Lung (tissue), 4 donors: ENCODE measurements around the gene G0S2.

DNA sequence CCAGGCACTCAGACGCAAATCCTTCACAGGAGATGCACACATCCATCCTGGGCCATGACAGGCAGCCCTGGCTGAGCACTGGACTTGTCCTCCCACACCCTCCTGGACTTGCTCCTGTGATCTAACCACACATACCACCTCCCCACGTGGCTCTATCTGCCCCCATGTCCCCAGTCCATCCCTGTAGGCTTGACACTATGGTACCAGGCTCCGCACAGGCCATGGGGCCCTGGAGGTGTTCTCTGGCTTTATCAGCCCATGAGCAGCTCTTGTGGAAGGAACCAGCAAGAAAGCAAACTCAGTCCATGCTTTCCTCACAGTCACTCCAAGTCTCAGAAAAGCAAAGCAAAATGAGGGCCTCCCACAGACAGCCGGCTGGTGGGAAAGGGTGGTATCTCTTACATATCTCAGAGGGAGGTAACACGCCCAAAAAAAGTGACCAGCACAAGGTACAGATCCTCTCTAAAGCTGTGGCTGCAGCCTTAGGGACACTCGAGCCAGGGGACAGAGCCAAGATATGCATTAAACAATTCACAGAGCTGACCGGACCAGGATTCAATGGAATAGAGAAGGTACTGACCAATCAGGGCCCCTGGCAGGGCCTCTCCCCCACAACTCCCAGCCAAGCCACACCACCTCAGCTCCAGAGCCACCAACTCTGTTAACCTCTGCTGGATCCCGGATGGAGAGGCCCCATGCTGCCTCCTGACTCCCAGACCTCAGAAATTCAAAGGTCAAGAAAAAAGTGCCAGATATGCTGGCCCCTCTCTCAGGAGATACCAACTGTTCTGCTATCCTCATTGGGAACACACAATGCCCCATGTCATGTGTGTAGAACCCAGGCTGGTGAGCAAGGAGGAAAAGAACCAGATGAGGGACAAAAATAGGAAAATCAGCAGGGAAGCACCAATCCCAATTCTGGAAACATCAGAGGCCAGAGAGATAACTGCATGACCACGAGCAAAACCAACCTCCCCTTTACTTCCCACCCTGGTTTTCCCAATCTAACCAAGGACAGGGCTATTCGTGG, 61.9 kb downstream of the CD46 start:
- PRO-cap: no peak
- RAMPAGE, long total RNA: no peak
- RRBS: no CpG with 5 or more reads among the region's 10 CpGs

DNA sequence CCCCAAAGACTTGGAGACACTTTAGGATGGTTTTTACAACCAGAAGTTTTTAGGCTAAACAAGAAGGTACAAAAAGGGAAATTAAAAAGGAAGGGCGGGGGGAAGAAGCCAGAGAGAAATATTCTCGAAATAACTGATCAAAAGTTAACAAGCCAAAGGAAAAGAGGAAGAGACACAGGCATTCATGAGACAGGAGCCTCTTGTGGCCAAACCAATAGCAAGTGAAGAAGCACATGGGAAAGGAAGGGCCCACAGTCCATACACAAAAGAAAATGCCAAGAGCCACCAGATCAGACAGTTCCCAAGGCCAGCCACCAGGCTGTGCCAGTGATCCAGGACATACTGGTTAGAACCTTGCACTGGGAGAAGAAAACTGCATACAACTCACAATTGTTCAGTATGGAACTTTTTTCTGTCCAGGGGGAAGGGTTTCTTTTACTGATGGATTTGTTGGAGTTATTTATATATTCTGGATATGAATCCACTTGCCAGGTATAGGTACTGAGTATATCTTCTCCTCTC, 76.7 kb downstream of the CD46 start:
- PRO-cap: no peak
- RAMPAGE, long total RNA: no peak
- RRBS: no CpG with 5 or more reads among the region's 2 CpGs

- PRO-cap: no peak
- RAMPAGE, long total RNA: no peak
- RRBS: no CpG with 5 or more reads among the region's 6 CpGs
These were observed 28.0 kb downstream of the CD34 start for GRCh38 chr1:207882787-207883464.

- PRO-cap: no peak
- RAMPAGE, long total RNA: no peak
These were observed 50.7 kb upstream of the CD34 start for GRCh38 chr1:207961684-207962019.

DNA sequence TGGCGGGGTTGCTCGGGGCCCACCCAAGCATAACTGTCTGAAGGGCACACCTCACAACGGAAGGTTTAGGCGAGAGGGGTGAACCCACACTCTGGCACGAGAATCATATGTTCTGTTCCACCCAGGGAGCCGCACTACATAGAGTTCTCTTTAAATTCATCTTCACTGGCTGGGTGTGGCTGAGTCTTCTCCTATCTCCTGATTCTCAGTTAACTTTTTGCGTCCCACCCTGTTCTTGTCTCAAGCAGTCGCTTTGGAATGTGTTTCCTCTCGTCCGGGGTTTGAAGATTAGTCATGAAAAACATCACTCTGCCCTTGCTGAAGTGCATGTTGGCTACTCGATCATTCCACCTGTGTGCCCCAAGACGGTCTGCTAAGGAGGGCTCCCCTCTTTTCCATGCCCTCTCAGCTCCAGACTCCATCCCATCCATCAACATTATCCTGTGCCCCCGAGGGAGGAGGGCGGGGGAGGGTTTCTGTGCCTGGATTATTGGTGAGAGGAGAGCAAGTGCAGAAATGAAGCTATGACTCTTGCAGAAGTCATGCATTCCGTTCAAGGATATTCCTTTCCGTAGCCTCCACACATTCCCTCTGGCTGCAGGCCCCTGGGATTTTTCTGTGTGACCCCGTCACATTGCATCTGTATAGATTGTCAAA, 53.5 kb upstream of the CD34 start:
- PRO-cap: no peak
- RAMPAGE, long total RNA: no peak
- RRBS: no CpG with 5 or more reads among the region's 17 CpGs

DNA sequence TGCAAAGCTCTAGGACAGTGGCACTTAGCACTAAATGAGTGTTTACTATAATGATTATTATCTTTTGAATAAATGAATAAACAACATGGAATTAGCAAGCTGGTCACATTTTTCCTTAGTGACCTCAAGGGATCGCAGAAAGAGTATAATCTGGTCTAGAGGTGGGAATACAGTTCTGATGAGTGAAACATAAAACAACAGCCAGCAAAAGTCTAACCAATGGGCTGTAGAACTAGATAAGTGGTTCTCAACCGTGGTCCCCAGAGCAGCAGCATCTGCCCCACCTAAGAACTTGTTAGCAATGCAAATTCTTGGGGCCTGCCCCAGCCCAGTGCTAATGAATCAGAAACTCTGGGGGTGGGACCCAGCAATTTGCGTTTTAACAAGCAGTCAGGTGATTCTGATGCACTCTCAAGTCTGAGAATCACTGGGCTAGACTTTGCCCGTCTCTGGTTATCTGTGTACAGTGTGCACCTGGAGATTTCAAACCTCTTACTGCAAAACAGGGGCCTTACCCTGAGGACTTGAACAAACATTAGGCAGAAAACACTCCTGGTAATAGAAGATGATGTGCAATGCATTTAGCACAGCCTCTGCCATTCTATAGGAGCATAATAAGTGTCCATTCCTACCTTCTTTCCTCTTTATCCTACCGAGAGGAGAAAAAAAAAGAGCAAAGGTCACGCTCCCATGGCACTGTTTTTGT, 66.6 kb downstream of the PLXNA2 start:
- PRO-cap: no peak
- RAMPAGE, long total RNA: no peak
- RRBS: no CpG with 5 or more reads among the region's 6 CpGs

DNA sequence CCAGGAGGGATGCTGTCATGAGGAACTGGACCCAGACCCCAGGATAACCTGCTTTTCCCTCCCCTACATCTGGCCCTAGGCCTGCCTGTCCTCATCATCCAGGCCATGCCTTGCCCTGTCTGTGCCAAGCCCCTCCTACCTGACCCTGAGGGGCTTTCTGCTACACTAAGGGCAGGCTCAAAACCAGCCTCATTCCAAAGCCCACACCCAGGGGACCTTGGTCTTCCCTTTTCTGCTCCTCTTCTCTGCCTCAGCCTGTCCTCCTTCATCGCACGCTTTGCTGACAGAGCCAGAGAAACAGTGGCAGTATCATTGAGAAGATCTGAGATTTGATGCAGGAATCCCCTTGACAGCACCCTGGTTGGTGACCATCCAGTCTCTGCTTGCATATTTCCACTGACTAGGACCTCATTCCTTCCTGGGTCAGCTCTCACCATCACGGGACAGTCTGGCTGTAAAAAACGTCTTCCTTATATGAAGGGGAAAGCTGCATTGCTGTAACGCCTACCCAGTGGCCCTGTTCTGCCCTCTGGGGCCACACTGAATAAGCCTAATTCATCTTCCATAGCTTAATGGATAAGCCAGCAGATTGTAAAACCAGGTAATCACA, 38.8 kb downstream of the PLXNA2 start:
- PRO-cap: no peak
- RAMPAGE, long total RNA: no peak
- RRBS: no CpG with 5 or more reads among the region's 5 CpGs

DNA sequence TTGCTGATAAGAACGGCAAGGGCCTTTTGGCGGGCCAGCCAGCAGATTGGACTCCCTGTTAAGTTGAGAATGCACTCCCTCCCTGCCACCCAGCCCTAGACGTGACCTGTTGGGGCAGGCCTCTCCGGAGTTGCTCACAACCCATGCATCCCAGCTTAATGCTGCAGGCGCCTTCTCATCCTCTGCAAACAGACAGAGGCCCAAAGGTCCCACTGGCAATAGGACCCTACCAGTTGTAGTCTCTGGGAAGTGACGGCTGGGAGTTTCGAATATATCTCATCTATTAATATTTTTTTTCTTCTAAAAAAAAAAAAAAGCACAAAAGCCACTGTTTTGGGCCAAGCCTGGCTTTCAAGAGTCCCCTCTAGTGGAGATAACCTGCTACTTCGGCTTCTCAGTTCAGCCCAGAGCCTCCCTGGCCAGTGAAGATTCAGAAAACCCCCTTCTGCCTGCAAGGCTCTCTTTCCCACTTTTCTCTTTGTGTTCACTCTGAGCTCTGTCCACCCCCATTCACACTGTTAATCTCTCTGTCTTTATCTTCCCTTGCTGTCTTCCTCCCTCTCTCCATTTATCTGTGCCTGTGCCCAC, 5.2 kb downstream of the PLXNA2 start:
- PRO-cap: no peak
- RAMPAGE, long total RNA: no peak
- RRBS: no CpG with 5 or more reads among the region's 8 CpGs

DNA sequence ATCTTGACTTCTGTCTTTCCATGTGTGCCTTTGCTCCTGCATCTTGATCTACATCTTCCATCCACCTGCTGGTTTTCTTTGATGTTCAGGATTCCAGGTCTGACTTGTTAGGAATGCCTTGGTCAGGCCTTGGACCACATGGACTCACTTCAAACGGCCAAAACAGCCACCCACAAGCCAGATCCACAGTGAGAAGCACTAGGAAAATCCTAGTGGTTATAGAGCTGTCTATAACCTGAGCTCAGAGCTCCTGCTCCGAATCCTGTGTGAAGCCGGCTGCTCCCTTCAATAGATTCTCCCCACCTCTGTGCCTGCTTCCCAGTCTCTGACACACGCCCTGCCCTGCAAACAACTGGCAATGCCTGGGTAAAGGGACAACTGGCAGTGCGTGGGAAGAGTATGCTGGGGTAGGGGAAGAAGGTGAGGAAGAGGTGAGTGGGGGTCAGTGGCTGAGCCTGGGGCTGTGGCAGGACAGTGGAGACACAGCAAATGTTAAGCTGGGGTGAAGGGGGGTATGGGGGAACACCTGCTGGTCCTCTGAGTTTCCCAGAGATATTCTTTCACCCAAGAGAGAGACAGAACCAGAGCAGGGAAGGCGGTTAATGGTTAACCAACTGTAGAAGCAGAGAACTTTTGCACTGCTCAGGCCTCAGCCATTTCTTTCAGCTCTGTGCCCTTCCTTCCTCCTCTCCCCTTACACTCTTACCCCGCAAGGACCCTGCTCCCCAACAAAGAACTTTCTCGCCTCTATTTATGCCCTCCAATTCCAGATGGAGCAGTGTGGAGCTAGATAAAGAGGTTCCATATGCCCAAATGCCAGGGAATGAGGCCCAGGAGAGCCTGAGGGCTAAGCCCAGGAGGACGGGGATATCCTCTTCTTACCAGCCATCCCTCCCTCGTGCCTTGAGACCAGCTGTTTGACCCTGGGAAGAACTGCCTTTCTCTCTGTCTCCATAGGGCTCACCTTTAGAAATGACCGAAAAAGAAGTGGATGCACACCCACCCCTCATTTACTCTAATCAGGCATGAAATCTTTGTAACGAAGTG, 4.4 kb downstream of the PLXNA2 start:
- PRO-cap: no peak
- RAMPAGE, long total RNA: no peak
- RRBS: no CpG with 5 or more reads among the region's 12 CpGs

DNA sequence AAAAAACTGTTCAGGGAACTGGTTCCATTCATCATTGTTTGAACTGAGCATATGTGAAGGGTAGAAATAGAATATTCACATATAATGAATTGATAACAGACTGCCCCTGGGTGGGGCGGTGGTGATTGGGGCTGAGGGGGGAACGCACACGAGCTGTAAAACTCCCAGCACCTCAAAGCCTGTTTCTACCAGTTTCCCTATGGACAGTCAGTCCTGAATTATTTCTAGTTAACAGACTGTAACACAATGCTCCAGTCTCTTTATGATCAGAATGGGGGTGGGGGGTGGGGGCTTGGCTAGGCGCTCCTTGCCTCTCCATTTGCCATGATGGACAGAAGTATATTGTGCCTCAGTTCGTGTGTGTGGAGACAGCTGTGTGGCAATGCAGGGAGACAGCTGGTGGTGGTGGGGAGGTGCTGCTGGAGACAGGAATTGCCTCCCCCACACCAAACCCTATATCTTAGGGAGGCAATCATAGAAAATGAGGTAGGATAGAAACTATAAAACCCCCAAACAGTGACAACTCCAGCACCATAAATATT, 3.6 kb downstream of the PLXNA2 start:
- PRO-cap: no peak
- RAMPAGE, long total RNA: no peak
- RRBS: no CpG with 5 or more reads among the region's 5 CpGs

- PRO-cap: no peak
- RAMPAGE, long total RNA: no peak
- RRBS: no CpG with 5 or more reads among the region's 6 CpGs
These were observed 16.0 kb upstream of the CAMK1G start for GRCh38 chr1:209567454-209568047.

- PRO-cap: no peak
- RAMPAGE, long total RNA: no peak
- RRBS: no CpG with 5 or more reads among the region's 7 CpGs
These were observed 1.6 kb upstream of the LAMB3 start for GRCh38 chr1:209653771-209654368.

- PRO-cap: no peak
- RAMPAGE, long total RNA: no peak
- RRBS: no CpG with 5 or more reads among the region's 10 CpGs
These were observed 3.6 kb upstream of the LAMB3 start for GRCh38 chr1:209655581-209656378.

DNA sequence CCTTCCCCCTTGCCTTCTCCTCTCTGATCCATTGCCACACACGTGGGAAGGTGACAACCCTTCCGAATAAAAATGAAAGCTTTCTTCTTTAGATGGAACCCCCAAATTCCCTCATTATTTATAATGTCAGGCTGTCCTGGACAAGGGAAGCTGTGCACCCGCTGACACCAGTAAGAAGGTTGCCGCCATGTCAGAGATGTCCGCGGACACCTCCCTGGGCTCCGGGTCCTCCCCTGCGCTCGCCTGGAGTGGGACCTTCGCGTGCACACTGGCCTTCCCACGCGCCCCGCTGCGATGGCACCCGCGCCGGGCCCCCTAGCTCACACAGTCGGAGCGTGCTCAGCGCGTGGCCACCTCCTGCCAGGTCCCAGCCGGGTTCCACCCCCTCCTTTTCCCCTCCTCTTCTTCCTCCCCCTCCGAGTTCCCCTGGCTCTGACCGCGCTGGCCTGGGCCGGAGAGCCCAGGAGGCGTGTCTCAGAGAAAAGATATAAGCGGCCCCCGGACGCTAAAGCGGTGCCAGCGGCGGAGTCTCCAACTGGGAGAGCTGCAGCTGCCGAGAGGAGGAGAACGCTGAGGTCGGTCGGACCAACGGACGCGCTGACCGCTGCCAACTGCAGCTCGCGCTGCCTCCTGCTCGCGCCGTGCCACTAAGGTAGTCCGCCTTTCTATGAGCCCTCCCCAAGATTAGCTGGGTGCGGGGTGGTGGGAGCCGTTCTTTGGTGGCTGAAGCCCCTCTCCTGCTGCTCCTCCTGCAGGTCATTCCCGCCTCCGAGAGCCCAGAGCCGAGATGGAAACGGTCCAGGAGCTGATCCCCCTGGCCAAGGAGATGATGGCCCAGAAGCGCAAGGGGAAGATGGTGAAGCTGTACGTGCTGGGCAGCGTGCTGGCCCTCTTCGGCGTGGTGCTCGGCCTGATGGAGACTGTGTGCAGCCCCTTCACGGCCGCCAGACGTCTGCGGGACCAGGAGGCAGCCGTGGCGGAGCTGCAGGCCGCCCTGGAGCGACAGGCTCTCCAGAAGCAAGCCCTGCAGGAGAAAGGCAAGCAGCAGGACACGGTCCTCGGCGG, at the start of gene G0S2:
Gene G0S2, plus strand, starts transcription at position 515 of the 1,065 bp plus-strand sequence.
- PRO-cap: bidirectional peak, plus-strand start at position 516 of the sequence, minus-strand start at position 380 of the sequence
- RAMPAGE, long total RNA: start-site peak on the plus strand centred at position 516 of the sequence, 8 bp wide, 7,957 and 1,377 reads in 2 replicates
- RRBS: 3% methylated on average over 21 of the region's 71 CpGs

DNA sequence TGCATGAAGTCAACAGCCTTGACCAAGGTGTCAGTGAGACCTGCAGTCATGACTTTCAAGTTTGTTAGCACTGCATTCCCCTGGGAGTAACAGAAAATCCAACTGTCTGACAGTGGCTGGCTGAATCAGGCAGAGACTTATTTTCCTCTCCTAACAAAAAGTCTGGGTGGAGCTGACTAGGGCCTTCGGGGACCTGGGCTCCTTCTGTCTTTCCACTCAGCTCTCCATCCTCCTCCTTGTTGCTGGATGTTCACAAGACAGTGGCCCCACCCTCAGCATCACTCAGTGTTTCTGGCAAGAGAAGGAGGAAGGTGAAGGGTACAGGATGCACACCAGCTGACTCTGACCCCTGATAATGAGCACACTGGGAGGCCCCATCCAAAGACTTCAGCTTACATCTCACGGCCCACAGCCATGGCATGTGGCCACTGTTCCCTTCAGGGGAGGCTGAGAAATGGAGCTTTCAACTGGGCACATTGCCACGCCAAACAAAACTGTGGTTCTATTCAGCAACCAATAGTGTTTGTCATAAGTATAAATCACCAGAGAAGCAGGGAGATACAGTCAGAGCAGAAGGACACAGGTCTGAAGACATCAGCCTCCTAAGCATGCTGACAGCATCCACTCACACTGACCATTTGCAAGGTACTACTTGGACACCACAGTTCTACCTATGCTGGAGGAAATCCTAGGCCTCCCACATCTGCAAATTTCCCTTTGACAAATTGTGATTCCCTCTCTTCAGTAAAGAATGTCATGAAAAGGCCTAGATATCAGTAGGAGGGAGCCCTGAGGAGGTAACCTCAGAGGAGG, 12.8 kb upstream of the TRAF3IP3 start:
- PRO-cap: no peak
- RAMPAGE, long total RNA: no peak
- RRBS: no CpG with 5 or more reads among the region's 3 CpGs

GRCh38 chr1:209805009-209805887, 694 bp downstream of the IRF6 start:
- PRO-cap: no peak
- RAMPAGE, long total RNA: no peak
- RRBS: no CpG with 5 or more reads among the region's 24 CpGs

- PRO-cap: no peak
- RAMPAGE, long total RNA: no peak
- RRBS: no CpG with 5 or more reads among the region's 6 CpGs
These were observed 9.4 kb upstream of the SERTAD4 start for GRCh38 chr1:210222980-210223713.

- PRO-cap: no peak
- RAMPAGE, long total RNA: no peak
- RRBS: no CpG with 5 or more reads among the region's 7 CpGs
These were observed 110.5 kb downstream of the HHAT start for GRCh38 chr1:210438908-210439970.

- PRO-cap: no peak
- RAMPAGE, long total RNA: no peak
- RRBS: no CpG with 5 or more reads among the region's 1 CpG
These were observed 9.0 kb upstream of the TRAF5 start for GRCh38 chr1:211317528-211318147.

DNA sequence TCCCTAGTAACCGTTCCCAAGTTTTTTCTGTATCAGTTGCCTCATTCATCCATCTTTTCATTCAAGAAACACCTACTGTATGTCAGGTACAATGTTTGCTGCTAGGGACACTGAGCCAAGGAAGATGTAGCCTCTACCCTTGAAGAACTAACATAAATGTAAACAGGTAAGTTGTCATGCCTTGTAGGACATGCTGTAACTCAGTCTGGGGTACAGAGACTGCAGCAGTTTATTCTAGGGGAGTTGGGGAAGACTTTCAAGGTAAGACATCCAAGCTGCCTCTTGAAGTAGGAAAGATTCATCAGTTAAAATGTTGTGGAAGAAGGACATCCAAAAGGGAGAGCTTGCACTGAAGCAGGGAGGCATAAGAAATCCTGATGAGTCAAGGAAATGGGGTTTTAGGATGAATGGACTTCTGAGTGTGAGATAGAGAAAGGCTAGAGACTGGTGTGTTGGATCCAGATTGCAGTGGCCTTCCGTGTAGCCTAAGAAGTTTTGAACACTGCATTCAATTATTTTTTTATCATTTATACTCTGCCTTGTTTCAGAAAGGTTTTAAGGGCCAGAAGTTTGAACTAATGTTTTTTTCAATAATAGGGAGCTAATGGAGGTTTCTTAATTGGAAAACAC, 39.8 kb downstream of the TRAF5 start:
- PRO-cap: no peak
- RAMPAGE, long total RNA: no peak
- RRBS: no CpG with 5 or more reads among the region's 2 CpGs